Paraaortic lymph node (tissue), 1 donor: ENCODE data around the gene APLF.

GRCh38 chr2:65385344-65385712 lies 47.1 kb downstream of the SPRED2 start:
- PRO-cap = no peak

GRCh38 chr2:65398374-65398619 lies 34.1 kb downstream of the SPRED2 start:
- PRO-cap = no peak

GRCh38 chr2:65436233-65437009 lies 4.0 kb upstream of the SPRED2 start:
- PRO-cap = bidirectional peak, plus-strand start at chr2:65436383, minus-strand start at chr2:65436282; bidirectional peak, plus-strand start at chr2:65436685, minus-strand start at chr2:65436501; bidirectional peak, plus-strand start at chr2:65436730, minus-strand start at chr2:65436749

DNA sequence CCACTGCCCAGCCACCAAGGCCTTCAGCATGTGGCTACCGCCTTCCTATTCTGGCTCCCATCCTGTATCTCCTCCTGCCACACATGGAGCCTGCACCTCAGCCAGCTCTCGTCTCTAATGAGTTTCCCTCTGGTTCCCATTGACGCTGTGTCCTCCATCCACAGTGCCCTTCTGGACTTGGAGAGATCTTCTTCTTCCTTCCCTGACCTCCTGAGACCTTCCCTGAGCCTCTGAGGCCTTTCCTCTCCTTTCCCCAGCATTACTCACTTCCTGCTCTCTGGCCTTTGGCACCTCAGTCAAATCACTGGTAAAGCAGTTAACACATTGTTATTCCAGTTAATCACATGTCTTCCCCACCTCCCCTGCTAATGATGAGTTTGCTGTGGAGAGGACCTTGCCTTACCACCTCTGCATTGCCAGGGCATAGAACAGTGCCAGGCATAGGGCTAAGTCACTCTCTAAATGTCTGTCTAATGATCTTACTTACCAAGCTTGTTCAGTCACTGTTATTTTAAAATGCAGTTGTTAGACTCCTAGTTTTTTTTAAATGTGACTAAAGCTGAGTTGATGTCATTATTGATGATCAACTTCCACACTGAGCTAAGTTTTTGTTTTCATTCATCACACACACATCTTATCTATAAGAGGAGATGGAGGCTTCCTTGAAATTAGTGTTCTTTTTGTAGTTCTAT lies 113.4 kb upstream of the SPRED2 start:
- PRO-cap = no peak

GRCh38 chr2:65780149-65780414 lies 347.7 kb upstream of the SPRED2 start:
- PRO-cap = no peak

GRCh38 chr2:65846997-65847478 lies 414.6 kb upstream of the SPRED2 start:
- PRO-cap = no peak

DNA sequence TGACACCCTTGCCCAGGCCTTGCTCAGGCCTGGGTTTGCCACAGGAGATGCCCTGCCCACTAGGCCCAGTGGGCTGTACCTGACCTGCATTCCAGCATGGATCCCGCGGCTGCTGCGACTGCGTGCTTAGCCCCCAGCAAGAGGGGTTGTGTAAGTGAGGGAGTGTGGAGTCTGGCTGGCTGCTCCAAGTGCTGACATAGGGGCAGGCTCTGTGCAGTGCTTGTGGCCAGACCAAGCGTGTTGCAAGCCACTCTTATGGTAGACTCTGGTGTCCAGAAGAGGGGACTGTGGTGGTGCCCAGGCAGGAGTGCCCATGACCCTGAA lies 491.8 kb upstream of the MEIS1 start:
- PRO-cap = no peak

GRCh38 chr2:66438121-66438882 lies 3.4 kb downstream of the MEIS1 start:
- PRO-cap = no peak

DNA sequence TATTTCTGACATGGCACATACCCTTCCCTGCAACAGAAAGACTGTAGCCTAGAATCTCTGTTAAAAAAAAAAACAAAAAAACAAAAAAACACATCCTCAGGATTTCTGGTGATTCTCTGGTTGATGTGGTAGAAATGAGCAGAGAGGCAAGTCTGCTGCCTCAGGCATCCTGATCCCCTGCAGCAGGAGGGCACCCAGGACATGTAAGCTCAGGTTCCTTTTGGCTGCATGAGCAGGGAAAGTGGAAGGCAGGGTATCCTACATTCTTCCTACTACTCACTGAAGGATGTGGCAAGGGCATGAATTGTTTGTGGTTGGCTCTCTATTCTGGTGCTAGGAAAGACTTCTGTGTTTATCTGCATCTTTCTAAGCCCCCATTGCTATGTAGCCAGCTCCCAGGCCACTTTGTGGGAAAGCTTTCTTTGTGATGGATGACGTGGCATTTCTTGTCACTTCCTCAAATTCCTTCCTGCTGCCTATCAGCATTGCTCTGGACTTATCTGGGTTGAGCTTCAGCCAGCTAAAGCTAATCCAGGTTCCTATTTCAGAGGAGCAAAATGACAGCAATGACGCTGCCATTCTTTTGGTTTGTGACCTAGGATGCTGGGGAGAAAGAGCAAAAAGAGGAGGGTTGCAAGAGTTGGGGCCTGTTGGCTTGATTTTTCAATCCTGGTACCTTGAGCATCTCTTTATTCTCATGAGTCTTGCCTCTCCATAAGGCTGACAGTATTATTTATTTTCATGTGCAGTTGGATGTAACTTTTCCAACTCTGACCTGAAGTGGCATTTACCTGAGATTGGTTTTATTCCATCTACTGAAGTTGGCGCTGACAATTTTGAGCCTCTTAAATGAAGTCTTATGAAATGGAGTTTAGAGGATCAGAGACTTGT lies 46.3 kb downstream of the MEIS1 start:
- PRO-cap = no peak

- PRO-cap = unidirectional peak, minus-strand start at chr2:66577795
Measured at GRCh38 chr2:66577485-66578058, 142.6 kb downstream of the MEIS1 start.

DNA sequence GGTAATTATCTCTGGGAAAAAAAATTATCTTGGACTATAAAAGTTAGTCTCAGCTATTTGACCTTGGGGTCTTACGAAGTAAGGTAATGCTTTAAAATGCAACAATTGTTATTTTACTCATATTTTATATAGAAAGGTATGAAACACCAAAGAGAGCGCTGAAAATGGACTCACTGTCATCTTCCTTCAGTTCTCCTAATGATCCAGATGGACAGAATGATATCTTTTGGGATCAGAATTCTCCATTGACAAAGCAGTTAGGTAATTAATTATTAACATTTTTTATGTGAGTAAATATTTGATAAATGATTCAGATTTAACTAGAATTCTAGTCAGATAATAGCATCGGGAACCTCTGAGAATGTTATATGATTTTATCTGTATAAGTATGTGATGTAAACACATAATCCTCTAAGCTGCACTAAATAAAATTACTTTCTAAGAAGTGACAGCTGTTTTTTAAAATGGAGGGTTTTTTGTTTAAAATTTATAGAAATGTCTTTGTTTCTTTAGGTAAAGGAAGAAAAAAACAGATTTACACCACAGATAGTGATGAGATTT lies 2.0 kb downstream of the ETAA1 start:
- PRO-cap = no peak

DNA sequence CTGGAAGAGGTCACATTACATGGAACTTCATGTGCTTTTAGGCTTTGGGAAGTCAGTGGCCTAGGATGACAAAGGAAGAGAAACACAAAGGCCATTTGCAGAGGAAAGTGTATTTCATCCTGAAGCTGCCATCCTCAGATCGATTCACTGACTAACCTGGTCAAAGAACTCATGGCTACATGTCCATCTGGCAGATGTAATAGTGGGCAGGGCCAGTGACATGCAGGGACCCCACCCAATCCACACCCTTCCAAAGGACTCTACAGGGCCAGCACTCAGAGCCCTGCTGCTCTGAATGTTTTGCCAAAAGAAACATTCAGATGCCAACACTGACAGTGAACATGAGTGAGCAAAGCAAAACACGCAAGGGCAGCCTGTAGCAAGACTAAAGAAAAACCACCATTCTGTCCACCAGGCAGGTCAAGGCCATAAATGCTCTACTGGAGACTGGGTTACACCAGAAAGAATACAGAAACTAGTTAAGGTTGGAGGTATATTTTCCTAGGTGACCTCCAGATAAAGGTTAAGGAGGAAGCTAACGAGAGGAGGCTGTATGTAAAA lies 176.0 kb downstream of the ETAA1 start:
- PRO-cap = no peak

- PRO-cap = no peak
Measured at GRCh38 chr2:68386283-68387099, 21.4 kb downstream of the PLEK start.

DNA sequence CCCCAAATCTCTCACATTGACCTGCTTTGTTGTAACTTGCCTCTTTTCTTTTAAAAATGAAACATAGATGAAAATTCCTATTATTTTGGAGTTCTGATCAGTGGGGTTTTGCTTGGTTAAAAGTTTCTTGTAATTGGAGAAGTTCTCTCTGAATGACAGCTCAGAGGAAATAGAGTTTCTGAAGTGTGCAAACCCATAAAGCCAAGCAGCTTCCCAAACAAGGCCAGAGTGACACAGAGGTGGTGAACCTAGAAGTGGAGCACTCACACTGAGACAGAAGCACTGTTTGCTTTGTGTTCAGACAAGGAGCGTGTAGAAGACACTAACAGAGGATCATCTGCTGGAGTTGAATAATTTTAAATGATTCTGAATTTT lies 49.2 kb downstream of the FBXO48 start:
- PRO-cap = no peak

GRCh38 chr2:68467467-68468122 lies at the start of gene APLF:
APLF (plus strand) TSS chr2:68467585.
- PRO-cap = bidirectional peak, plus-strand start at chr2:68467597, minus-strand start at chr2:68467241

DNA sequence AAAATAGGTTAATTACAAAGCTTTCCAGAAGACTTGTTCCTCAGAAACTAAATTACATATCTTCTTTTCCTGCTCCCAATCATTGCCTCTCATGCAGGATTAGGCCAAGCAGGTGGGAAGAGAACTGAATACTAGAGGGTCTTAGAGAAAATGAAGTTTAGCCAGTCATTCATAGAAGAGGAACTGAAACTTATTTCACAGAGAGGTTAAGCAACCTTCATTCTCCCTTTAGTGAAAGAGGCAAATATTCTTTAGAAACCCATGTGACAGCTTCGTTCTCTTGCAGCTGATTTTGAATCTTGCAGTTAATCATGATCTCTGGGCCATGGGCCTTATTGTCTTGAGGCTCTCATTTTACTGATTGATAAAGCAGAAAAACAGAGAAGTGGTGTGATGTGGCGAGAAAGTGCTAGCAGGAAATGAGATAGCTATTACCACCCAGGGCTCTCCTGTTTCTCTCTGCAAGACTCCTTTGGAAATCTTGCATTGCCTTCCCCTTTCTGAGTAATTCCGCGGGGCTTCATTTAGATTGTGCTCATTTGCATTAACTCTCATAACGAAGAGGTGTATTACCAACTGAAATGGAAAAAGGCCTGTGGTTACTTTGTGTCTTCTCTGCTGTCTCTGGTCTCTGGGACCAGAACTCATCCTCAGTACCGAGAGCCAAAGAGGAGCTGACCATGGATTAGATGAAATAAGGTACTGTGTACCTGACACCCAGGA lies 44.6 kb upstream of the ARHGAP25 start:
- PRO-cap = no peak

DNA sequence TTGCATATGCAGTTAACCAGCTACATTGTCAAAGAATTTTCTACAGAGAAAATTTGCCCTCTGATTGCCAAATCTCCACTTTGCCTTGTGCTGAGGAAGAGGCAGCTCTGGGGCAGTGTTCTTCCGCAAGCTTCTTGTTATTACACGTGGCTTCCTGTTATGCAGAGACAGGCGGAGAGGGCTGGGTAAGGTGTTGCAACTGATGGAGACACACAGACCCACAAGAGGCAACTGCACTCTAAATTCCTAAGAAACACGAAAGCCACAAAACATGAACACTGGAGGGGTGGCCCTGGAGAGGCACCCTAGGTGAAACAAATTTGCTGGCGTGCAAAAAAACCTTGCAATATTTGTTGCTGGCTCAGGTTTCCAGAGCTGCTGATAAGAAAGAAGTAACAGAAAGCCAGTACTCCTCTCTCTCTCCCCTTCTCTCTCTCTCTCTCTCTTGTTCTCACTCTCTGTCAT lies 31.7 kb downstream of the ARHGAP25 start:
- PRO-cap = bidirectional peak, plus-strand start at position 164 of the sequence, minus-strand start at position 87 of the sequence

DNA sequence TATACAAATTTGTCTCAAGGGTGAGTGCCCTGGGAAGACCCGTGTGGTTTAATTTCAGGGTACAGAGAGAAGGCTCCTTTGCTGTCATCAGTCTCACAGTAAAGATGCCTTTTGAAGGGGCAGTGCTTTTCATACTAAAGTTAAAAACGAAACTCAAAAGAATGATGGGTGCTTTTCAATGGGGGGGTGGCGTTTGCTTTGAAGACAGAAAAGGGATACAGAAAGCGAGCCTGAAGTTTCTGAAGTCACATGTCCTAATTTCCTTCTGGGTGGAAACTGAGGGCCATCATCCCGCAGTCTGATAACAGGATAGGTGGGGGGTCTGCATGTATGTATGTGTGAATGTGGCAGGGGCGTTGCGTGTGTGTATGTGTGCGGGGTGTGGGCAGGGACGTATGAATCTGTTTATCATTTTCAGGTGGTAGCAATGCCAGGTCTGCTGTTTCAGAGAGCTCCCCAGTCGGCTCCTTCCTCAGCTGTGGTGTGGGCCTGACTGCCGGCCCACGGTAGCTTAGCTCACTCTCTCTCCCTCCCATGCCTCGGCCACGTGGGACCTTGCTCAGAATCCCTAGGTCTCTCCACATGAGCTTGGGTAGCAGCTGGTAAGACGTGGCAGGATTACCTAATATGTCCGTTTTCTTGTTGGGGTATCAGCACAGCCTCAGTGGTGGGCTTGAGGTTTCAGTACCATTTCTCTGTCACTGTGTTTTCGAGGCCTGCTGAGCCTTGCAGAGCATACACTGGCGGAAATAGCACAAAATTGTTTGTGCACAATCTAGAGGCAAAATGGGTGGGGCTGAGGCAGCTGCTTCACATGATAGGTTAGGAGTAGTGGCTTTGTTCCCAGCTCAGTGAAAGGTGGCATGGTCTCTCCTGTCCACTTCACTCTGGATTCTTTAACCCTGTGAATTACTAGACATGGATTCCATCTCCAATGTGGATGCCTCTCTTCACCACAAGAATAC lies 32.8 kb downstream of the ARHGAP25 start:
- PRO-cap = unidirectional peak, minus-strand start at position 100 of the sequence; bidirectional peak, plus-strand start at position 864 of the sequence, minus-strand start at position 750 of the sequence

DNA sequence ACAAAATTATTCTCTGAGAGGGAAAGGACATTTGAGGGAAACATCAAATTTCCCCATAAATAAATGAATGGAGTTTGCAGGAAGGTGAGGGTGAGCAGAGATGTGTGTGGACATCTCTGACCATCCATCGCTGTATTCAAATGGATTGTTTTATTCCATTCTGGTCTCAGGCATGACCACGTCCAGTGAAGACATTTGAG lies 45.0 kb downstream of the BMP10 start:
- PRO-cap = no peak

- PRO-cap = no peak
Measured at GRCh38 chr2:69041249-69041636, 28.3 kb downstream of the ANTXR1 start.